ENCODE measurements around a stretch of chr1.

GRCh38 chr1:211372145-211372971, 45.7 kb downstream of the TRAF5 start:
- RRBS: no CpG with 5 or more reads among the region's 9 CpGs

GRCh38 chr1:211521239-211521982, 29.4 kb upstream of the RD3 start:
- RRBS: no CpG with 5 or more reads among the region's 5 CpGs

- RRBS: 92% methylated on average over 2 of the region's 15 CpGs
Observed at GRCh38 chr1:211524460-211525093, 32.6 kb upstream of the RD3 start.

DNA sequence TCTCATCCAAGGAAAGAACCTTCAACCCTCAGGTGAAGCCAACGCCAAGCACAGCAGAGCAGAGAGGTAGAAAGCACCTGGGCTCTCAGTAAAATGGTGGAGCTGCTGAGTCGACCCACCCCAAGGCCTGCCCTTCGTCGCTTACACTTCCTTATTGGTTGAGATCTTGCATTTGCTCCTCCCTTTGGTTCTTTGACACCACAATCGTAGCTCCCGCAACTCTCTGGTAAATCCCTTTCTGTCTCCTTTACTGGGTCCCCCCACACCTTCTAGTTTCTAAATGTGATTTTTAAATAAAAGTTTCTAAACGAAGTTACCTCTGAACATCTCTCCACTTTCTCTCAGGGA, 27.5 kb upstream of the SLC30A1 start:
- RRBS: no CpG with 5 or more reads among the region's 7 CpGs

- RRBS: no CpG with 5 or more reads among the region's 12 CpGs
Observed at GRCh38 chr1:211606806-211607442, 28.0 kb upstream of the SLC30A1 start.

GRCh38 chr1:211889156-211890448, 59.0 kb upstream of the LPGAT1 start:
- RRBS: no CpG with 5 or more reads among the region's 58 CpGs

GRCh38 chr1:212051570-212051766, 15.9 kb downstream of the DTL start:
- RRBS: no CpG with 5 or more reads among the region's 4 CpGs

DNA sequence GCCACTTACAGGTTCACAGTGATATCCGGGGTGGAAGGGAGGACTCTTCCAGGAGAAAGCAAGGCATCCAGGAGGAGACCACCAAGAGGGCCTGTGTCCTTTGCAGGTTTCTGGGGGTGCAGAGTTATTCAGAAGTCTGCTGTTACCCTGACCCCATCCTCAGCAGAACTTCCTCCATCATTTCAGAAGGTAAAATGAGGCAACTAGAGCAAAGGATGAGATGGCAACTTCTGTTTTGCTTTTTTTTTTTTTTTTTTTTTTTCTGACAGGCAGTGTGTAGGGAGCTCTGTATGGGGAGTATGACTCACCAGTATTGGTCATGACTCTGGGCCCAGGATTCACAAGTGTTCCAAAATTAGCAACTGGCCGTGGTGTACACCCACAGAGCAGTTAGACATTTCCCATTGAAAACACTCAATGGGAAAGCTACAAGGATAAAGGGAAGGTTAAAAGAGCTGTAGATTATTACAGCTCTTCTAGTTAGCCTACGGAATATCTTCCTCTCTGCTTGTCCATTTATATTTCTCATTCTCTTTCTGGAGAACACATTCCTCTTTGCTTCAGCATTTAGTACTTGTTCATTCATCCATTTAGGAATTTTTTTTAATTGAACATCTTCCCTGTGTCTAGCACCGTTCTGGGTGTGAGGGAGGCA, 50.6 kb upstream of the PPP2R5A start:
- RRBS: no CpG with 5 or more reads among the region's 4 CpGs

GRCh38 chr1:212329795-212330358, 44.7 kb downstream of the PPP2R5A start:
- RRBS: no CpG with 5 or more reads among the region's 11 CpGs

DNA sequence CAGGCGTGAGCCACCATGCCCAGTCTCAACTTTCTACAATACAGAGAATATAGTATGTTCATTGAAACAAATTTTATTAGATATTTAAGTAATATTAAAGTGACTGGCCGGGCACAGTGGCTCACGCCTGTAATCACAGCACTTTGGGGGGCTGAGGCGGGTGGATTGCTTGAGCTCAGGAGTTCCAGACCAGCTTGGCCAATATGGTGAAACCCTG, 51.5 kb downstream of the PACC1 start:
- RRBS: no CpG with 5 or more reads among the region's 4 CpGs

- RRBS: no CpG with 5 or more reads among the region's 18 CpGs
Observed at GRCh38 chr1:212469899-212470554, 37.3 kb downstream of the NENF start.

DNA sequence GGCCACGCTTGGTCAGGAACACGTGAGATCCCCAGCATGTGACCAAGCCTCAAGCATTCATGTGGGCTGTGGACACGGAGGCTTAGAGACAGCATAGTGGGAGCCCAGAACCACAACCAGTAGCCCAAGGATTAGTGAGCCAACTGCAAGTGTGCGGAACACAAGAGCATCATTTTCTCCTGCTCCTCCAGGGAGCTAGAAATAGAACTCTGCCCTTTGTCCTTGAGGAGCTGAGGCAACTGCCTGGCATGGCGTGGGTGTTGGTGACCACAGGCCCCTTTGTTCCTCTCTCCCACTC, 50.2 kb downstream of the NENF start:
- RRBS: no CpG with 5 or more reads among the region's 5 CpGs

DNA sequence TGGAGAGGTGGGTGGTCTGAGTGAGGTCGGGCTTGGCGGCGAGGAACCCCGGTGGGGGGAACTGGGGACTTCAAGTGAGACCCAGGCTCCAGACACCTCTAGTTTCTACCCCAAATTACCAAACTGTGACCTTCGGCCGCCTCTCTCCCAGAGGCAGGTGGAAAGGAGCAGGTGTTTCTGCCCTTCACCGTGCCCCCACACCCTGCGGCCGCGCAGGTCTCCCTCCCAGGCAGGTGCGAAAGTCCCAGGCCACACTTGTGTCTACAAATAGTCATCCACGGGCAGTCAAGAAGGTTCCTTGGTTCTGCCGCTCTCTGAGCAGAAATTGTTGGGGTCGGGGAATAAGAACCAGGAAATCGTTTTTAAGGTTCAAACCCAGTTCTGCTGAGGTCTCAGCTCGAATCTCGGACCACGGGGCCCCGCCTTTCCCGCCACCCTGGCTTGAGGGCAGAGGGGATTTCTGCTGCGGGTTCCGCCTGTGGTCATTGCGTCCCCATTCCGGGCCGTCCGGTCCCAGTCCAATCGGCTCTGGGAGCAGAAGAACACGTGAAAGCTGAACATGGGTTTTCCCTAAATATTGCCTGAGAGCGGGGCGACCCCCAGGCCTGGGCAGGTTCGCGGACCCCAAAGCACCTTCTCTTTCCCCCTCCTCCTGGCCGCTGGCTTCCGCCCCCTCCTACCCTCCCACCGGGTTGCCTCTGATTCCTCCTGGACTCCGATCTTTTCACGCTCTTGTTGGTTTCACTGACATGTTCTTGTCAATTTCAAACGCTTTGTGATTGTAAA, 1.2 kb upstream of the ATF3 start:
- RRBS: 3% methylated on average over 4 of the region's 38 CpGs

- RRBS: no CpG with 5 or more reads among the region's 12 CpGs
Observed at GRCh38 chr1:212700604-212700820, 872 bp upstream of the BATF3 start.

DNA sequence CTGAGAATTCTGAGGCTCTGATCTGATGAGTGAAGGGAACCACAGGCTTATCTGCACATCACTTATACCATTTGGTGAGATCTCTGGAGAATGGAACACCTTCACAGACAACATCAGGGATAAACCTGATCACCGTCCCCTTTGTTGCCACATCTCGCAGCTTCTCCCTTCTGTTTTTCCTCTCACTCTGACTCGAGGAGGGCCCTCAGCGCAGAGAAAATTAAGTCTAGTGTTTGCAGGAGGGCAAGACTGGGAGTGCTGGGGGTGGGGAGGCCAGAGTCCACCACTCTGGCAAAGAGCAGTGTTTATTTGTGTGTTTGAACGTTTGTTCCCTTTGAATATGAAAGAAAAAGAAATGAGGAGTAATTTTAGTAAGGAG, 29.0 kb upstream of the BATF3 start:
- RRBS: no CpG with 5 or more reads among the region's 5 CpGs

DNA sequence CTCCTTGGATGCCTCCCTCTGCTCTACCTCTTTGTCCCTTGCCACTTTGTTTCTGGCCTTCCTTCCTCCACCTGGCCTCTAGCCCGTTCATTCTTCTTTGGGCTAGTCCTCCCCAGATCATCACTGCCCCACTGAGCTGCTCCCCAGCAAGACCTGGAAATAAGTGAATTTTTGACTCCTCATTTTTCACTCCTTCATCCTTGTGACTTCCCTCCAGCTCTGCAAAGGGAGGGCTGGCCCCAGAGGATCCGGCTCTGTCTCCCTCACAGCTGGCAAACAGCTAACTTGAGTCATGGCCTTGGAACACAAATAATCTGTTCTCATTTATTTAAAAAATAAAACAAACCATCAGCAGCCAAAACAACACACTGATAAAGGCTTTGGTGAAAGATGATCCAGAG, 25.7 kb upstream of the VASH2 start:
- RRBS: no CpG with 5 or more reads among the region's 2 CpGs

DNA sequence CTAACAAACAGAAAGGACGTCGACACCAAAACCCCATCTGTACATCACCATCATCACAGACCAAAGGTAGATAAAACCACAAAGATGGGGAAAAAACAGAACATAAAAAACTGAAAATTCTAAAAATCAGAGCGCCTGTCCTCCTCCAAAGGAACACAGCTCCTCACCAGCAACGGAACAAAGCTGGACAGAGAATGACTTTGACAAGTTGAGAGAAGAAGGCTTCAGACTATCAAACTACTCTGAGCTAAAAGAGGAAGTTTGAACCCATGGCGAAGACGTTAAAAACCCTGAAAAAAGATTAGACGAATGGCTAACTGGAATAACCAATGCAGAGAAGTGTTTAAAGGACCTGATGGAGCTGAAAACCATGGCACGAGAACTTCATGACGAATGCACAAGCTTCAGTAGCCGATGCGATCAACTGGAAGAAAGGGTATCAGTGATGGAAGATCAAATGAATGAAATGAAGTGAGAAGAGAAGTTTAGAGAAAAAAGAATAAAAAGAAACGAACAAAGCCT, 163.9 kb downstream of the RPS6KC1 start:
- RRBS: no CpG with 5 or more reads among the region's 12 CpGs

- RRBS: no CpG with 5 or more reads among the region's 5 CpGs
Observed at GRCh38 chr1:213462620-213462970, 411.6 kb downstream of the RPS6KC1 start.

DNA sequence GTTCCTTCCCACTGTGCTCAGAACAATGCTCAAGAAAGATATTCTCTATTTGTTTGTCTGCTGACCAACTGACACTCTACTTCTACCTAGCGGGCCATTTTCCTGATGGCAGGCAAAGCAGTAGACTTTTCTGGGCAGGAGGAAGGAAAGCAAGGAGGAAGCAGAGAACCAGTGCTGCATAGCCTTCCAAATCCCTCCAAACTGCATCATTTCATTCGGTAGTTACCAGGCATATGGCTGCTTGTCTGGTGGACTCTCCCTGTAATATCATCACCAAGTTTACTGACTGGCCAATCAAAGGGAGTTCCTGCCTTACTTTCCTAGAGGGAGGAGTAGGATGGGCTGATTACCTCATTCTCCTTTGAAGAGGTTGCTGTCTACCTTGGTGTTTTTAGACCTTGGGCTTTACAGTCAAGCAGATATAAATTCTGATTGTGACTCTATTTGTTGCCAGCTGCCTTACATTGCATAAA, 297.5 kb upstream of the PROX1 start:
- RRBS: no CpG with 5 or more reads among the region's 2 CpGs

- RRBS: no CpG with 5 or more reads among the region's 12 CpGs
Observed at GRCh38 chr1:213728756-213729372, 258.9 kb upstream of the PROX1 start.